Mesangial cell (primary cell): ENCODE measurements around a stretch of chr1.

- RAMPAGE, long total RNA, result no peak
Observed at GRCh38 chr1:211920528-211921000, 90.0 kb upstream of the LPGAT1 start.

- RAMPAGE, long total RNA, result no peak
Observed at GRCh38 chr1:211925062-211925518, 94.5 kb upstream of the LPGAT1 start.

DNA sequence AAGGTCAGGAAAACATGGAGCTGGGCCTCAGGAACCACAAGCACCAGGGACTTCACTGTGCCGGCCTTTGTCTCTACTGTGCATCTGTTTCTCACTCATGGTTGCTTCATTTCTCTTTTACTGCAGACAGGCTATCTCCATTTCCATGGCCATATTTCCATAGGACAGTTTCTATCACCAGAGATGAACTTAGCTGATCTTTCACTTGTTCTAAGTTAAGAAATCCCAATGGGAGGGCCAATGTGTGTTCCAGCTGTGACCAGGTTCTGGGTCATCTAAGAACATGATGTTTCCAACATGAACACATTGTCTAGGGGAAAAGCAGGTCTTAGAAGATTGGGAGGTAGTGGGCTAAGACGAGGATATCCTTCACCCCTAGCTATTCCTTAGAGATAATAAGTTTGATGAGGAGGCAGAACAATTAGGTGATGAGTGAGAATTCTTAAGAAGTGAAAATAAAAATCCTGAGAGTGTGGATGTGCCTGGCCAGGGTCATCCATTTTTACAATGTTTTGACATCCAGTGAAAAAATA is 43.6 kb upstream of the PPP2R5A start:
- RAMPAGE, long total RNA, result no peak

DNA sequence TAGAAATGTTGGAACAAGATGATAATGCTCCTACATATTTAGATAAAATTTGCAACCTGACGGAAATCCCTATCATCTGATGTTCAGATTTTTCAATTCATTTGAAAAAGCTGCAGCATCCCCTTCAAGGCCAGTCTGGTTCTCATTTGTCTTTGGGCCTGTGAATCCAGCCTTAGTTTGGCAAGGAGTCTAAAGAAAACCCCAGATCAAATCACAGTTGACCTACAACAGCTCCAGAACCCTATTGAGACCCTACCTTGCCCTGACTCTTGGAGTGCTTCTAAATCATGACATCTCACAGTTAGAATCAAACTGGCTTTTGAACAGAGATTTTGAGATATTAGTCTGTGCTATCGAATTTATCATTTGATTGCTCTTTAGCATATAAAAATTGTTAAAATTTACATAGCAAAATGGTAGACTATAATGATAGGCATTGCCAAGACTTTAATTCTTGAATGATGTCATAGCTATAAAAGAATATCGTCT is 2.1 kb downstream of the PPP2R5A start:
- RAMPAGE, long total RNA, result no peak

DNA sequence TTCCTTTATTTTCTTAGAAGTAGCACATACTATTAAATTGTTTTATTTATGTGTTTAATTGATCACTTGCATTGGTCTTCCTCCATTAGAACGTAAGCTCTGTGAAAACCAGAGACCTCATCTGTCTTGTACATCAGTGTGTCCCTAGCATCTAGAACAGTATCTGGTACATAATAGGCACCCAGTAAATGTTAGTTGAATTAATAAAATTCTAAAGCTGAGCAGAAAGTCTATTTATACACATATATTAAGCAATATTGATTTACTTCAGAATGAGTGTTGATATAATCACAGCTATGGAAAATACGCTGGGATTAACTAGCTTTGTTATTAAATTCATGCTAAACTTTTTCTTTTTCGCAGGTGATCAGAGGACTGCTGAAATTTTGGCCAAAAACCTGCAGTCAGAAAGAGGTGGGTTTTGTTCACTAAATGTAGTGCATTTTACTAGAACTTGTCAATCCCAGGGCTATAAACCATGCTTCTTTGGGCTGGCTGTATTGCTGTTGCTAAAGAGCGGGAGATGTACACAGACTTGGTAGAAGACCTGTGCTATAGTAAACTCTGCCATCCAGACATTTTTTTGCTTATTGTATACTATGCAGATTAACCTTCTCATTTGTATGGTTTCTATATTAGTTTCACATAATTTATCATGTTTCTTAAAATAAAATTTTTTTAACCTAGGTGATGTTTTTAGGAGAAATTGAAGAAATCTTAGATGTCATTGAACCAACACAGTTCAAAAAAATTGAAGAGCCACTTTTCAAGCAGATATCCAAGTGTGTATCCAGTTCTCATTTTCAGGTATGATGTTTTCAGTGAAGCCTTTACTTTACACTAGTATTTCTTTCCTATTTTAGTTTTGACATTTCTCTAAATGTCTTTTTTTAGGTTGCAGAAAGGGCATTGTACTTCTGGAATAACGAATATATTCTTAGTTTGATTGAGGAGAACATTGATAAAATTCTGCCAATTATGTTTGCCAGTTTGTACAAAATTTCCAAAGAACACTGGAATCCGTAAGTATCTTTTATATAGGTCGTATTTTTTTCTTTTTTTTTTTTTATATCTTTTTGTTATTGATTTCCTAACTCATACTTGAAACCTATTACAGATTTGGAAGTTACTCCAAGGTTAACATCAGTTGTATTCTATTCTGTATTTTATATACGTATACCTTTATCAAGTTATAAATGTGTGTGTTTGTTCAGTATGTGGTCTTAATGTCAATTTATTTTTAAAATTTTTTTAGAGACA is 58.0 kb downstream of the PACC1 start:
- RAMPAGE, long total RNA, result no peak

DNA sequence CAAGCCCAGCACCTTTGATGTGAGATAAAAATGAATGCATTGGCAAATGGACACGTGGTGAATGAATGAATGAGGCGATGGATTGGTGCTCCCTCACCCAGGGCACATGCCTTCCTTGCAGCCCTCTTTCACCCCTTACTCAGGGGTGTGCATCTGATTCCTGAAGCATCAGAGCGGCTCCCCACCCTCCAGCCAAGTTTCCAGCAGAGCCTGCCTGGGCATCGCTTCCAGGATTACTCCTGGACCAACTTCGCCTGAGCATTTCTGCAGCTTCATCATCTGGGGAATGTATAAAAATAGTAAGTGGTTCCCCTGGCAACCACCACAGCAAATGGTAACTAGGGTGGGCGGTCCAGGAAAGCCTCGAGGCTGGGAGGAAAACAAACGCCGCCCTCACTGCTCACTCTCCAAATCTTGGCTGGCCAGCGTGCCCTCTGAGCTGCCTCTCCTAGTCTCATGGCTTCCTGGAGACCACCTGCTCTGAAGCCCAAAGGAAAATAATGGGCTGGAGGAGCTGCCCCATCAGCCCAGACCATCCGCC is 20.1 kb downstream of the NENF start:
- RAMPAGE, long total RNA, result no peak

GRCh38 chr1:212466717-212467759 is 34.3 kb downstream of the NENF start:
- RAMPAGE, long total RNA, result no peak

- RAMPAGE, long total RNA, result no peak
Observed at GRCh38 chr1:212485874-212487125, 53.6 kb downstream of the NENF start.

GRCh38 chr1:212542653-212543290 is 65.8 kb upstream of the ATF3 start:
- RAMPAGE, long total RNA, result no peak

- RAMPAGE, long total RNA, result no peak
Observed at GRCh38 chr1:212605917-212606457, 2.6 kb upstream of the ATF3 start.

DNA sequence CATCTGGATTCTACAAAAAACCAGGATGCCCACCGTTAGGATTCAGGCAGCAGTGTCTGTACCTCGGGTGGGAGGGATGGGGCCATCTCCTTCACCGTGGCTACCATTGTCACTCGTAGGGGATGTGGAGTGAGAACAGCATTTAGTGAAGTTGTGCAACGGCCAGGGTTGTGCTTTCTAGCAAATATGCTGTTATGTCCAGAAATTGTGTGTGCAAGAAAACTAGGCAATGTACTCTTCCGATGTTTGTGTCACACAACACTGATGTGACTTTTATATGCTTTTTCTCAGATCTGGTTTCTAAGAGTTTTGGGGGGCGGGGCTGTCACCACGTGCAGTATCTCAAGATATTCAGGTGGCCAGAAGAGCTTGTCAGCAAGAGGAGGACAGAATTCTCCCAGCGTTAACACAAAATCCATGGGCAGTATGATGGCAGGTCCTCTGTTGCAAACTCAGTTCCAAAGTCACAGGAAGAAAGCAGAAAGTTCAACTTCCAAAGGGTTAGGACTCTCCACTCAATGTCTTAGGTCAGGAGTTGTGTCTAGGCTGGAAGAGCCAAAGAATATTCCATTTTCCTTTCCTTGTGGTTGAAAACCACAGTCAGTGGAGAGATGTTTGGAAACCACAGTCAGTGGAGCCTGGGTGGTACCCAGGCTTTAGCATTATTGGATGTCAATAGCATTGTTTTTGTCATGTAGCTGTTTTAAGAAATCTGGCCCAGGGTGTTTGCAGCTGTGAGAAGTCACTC is 4.3 kb upstream of the GARIN4 start:
- RAMPAGE, long total RNA, result no peak

- RAMPAGE, long total RNA, result no peak
Observed at GRCh38 chr1:212667163-212668297, 32.1 kb downstream of the BATF3 start.

DNA sequence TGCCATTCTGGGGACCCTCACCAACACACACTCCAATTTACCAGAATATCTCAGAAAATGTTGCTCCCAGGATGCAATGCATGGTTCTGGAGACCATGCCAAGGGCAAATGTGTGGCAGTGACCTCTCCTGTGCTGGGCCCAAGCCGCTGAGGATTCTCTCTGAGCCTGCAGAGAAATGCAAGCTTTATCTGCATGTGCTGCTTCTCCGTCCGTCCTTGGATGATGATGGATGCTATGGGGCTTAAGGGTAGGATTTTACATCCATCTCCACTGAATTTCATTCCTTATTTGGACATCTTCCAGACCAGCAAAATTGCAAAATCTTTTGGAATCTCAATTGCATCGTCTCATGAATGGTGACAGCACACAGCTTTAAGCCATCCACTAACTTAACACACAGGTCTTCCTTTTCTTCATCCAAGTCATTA is 11.4 kb downstream of the BATF3 start:
- RAMPAGE, long total RNA, result no peak

DNA sequence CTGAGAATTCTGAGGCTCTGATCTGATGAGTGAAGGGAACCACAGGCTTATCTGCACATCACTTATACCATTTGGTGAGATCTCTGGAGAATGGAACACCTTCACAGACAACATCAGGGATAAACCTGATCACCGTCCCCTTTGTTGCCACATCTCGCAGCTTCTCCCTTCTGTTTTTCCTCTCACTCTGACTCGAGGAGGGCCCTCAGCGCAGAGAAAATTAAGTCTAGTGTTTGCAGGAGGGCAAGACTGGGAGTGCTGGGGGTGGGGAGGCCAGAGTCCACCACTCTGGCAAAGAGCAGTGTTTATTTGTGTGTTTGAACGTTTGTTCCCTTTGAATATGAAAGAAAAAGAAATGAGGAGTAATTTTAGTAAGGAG is 29.0 kb upstream of the BATF3 start:
- RAMPAGE, long total RNA, result no peak

DNA sequence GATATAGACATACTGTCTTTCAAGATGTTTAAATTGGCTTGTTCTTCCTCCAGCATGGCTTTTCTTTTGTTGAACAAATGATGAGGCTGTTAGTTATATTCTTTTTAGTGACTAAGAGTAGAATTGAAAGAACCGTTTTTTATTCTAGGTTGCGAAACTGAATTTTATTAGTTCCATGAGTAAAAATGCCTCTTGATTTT is 112.3 kb downstream of the RPS6KC1 start:
- RAMPAGE, long total RNA, result no peak

GRCh38 chr1:213905387-213905732 is 82.4 kb upstream of the PROX1 start:
- RAMPAGE, long total RNA, result no peak

DNA sequence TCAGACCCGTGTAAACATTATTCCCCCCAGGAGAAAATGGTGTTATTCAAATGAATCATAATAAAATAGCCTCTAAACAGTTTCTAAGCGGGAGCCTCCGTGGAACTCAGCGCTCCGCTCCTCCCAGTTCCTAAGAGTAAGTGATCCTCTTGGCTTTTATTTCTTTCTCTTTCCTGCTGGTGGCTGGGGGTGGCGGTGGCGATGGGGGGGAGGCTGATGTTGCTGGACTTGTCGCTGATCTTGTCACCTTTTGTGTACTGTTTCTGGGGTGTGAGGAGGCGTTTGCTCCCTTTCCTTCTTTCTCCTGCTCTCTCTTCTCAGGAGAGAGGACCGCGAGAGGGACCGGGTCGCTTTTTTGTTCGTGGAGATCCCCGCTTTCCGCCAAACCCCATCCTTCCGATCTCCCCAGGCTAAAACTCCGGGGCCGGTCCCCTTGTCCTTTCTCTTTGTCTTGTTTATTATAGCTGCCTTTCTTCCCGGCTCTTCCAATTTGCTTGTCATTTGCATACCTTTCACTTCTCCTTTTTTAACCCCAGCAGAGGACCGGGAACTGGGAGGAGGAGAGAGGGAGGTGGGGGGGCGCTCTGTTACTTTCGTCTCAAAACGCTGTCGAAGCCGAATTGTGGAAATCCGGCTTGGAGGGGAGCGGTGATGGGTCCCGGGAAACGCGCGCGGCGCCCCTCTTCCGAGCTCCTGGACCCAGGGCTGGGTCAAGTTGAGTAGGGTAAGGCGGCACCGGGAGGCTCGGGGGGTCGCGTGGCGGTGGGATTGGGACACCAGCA is 1.0 kb downstream of the PROX1 start:
- RAMPAGE, long total RNA, result no peak

DNA sequence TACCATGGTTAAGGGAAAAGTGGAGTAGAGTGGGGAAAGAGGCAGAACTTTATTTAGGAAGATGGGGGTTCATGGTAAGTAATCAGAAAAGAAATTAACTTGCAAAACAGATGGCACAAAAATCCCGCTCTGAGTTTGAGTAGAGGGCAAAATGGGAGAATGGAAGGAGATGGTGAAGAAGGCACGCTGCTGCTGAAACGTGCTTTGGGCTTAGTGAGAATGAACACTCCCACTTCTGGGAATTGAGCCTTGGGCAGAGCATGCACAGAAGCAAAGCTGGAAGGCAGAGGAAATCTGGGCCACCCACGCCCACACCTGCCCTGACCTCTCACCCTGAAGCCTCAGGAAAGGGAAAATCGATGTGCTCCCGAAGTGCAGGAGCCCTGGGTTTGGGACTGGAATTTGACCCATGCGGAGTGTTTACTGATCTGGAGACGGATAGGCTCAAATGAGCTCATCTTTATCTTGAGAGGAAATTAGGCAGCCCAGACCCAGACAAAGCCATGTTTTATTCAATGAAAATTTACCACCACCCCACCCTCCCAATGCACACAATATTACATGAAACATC is 62.7 kb downstream of the PROX1 start:
- RAMPAGE, long total RNA, result no peak

GRCh38 chr1:214216627-214217181 is 64.3 kb upstream of the SMYD2 start:
- RAMPAGE, long total RNA, result no peak

GRCh38 chr1:214422358-214422719 is 129.1 kb downstream of the PTPN14 start:
- RAMPAGE, long total RNA, result no peak